ENCODE measurements around the genes KIFC1 and ZBTB9.

GRCh38 chr6:33207513-33208311 is 588 bp upstream of the RING1 start:
- PRO-cap, 2 experiments, result peak in 2 of 2 experiments; most common plus-strand start chr6:33207883 (in 2); most common minus-strand start chr6:33207655 (in 1)

DNA sequence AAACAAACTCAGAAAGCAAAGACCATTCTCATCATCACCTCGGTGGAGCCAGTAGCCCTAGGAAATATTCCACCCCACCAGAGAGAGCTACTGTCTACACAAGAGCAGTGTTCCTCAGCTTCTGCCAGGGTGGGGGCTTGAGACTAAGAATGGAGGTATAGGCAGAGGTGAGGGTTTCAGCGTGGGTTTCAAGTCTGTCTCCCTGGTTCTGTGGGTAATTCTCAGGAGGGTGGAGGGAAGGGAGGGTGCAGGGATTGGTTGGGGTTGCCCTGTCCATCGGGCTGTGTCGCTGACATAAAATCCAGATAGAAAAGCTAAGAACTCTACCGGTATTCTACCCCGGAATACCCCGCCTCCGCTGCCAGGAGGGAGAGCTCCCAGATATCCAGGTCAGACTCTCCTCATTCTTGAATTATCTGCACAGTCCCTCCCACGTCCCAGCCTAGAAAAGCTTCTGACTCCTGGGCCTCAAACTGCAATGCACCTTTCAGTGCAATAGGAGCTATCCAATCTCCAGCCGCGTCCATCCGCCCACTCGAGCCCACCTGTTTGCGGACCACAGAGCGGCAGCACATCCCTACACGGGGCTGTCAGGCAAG is 1.7 kb downstream of the TAPBP start:
- PRO-cap, 2 experiments, result peak in 1 of 2 experiments; most common minus-strand start position 540 of the sequence (in 1)

GRCh38 chr6:33391753-33392724 is at the start of gene KIFC1:
TSS of gene KIFC1 (plus strand) at chr6:33391823.
- PRO-cap, 2 experiments, result peak in 2 of 2 experiments; most common plus-strand start chr6:33391830 (in 2)

DNA sequence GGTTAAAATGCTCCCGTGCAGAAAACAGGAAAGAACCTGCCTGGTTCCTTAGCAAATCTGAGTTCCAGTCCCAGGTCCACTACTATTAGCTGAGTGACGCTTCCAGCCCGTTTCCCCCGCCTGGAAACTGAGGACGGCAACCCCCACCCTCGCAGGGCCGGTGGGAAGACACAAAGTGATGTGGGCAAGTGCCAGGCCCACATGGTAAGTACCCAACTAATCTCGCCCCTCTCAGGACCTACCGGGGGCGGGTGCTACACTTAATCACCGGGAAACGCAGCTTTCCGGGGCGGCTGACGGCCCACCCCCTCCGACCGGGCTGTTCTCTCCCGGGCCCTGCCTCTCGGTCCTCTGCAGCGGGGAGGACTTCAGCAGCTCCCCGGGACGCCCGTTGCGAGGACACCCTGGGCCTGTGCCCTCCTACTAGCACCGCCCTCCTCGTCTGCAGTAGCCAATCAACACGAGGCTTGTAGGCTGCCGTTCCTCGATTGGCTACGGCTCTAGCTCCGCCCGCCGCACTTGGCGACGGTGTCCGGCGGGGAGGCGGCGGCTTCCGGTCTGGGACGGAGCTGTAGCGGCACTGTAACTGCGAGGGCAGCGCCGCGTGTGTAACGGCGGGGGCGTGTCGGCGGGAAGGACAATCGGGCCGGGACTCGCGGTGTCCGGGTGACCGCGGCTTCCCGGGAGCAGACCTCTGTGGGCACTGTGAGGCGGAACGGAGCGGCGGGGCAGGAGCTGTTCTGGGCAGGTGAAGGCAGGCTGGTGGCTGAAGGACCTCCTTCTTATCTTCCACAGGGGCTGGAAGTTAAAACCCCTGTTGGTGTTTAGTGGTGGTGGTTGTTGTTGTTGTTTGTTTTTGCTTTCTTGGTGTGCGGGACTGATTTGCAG is at the start of gene ZBTB9:
TSS of gene ZBTB9 (plus strand) at position 549 of the 888 bp plus-strand sequence.
- PRO-cap, 2 experiments, result no peak in any of the 2 experiments

DNA sequence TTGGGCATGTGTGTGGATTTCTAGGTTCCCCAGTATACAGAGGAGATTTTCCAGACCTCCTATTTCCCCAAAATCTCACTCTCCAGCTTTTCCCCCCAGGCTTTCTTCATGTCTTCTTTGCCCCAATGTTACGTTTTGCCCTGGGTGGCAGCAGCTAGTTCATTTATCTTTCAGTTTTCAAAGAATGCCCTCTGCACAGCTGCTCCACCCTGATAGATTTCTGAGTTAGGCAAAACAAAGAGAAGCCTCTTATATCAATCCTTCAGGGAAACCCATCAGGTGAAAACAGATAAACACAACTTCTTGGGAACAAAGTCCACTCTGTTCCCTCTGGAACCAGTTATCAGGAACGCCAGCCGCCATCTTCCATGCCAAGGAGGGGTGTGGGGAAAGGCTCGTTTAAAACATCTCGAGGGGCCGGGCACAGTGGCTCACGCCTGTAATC is 33.9 kb downstream of the ZBTB9 start:
- PRO-cap, 2 experiments, result no peak in any of the 2 experiments

DNA sequence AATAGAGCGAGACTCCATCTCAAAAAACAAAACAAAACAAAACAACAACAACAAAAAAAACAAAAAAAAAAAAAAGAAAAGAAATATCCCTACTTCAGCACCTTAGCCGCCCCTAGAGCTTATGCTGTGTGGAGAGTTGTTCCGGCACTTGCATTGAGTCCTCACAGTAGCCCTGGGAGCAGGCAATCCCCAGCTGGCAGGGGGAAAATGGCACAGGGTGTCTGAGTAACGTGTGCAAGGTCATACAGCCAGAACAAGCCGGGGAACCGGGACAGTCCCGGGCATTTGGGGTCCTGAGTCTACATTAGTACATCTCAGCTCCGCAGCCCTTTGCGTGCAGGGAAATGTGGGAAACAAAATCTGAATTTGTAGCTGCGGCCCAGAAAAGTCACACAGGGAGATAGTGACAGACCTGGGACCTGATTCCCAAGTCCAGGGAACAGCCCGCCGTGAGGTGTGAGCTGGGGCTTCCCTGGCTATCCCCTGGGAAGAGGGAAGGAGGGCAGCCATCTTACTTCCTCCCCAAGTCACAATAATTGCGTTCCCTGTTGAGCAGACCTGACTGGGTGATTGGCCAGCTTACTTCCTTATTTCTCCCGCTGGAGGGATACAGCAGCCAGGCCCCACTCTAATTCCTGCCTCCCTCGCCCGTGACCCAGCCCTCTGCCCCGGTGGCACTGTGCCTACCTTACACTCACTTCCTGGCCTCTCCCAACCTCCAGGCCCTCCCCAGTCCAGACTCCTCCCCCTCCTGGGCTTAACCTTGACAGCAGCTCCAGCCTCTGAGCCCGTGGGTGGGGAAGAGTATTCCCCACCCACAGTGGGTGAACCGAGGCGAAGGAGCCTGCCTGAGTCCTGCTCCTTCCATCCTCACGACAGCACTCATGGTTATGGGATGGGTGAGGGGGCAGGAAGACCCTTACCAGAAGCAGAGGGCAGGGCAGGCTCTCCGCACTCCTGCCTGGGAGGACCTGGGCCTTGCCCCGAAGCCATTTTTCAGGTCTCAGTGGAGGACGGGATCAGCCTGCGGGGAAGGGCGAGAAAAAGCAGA is 3.1 kb downstream of the BAK1 start:
- PRO-cap, 2 experiments, result no peak in any of the 2 experiments

DNA sequence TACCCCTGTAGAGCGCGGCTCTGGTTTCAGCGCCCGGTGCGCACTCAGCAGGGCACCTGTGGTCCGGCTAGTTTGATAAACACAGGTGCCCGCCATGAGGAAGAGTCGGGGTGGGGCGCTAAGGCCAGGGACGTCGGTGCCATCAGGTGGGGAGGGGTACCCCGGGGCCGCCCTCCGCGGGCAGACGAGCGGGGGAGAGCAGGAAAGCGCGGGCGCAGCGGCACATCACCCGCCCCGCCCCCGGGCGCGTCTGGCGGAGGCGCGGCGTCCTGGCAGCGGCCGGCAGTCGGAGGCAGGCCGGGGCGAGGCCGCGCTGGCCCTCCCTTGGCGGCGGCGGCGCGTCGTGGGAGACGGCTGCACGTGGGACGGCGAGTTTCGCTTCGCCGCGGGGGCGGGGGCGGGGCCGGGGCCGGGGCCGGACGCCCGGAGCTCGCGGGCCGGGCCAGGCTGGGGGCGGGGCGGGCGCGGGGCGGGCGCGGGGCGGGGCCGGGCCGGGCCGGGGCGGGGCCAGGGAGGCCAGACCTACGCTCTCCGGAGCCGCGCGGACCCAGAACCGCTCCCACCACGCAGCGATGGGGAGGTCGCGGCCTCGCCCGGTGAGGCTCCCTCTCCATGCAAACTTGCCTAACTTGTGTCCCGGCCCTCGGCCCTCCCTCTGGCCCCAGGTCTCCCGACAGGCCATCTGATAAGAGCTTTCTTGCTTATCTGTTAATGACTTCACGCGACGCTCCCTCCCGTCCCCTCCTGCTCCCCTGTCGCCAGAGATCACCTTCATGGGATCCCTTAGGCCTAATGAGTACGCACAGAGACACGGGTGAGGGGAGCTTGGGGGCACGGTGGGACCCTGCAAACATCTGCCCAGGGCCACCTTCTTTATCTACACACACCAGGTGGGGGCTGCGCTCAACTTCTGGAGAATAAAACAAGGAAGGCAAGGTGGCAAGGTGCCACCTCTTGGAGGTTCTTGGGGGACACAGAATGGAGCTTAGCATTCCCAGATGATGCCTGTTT is 12.5 kb downstream of the ITPR3 start:
- PRO-cap, 2 experiments, result no peak in any of the 2 experiments

- PRO-cap, 2 experiments, result no peak in any of the 2 experiments
Observed at GRCh38 chr6:33656779-33657247, 35.7 kb downstream of the ITPR3 start.

GRCh38 chr6:33675487-33676115 is 35.9 kb downstream of the UQCC2 start:
- PRO-cap, 2 experiments, result no peak in any of the 2 experiments

- PRO-cap, 2 experiments, result no peak in any of the 2 experiments
Observed at GRCh38 chr6:33693158-33694035, 18.1 kb downstream of the UQCC2 start.

DNA sequence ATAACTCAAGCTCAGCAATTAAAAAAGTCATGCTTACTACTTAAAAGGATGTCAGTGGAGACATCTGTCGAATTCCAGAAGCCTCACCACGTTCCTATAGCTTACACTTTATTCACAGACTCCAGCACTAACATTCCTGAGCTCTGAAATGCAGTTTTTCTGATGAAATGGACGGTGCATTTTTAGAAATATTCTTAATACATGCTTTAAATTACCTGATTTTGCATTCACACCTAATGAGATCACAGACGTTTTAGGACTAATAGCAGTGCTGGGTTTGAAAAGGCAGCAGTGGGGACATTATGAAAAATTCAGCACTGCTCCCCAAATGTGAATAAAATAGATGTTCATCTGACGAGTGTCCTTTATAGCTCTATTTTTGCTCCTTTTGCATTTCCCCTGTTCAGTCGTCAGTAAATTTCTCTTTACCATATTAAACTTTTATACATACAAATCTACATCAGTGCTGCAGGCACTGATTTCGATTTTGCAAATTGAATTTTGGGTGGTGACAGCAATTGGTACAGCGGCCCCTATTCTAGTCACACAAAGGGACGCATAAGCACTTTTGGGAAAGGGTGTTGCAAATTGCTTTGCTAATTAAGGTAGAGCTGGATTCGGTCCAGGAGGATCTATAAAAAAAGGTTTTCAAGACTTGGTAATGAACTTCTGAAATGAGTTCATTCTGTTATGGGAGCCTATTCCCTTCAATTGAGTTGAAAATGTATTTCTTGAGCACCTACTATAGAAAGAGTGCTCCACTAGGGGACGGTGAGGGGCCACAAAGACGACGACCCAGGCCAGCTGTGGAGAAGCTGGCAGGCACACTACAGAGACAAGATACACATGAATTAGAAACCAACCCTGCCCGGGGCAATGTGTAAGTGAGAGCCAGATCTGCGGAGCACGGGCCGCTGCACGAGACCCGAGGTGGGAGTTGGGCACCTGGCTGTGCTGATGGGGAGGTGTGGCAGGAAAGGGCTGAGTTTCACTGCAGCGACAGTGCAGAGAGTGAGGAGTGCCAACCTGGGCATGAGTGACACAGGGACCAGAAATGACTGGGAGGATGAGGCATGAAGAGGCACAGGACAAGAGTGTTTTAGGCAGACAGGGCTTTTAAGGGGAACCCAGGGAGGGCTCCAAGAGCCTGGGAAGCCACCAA is 5.5 kb downstream of the UQCC2 start:
- PRO-cap, 2 experiments, result no peak in any of the 2 experiments

GRCh38 chr6:33777225-33777675 is 11.7 kb downstream of the LEMD2 start:
- PRO-cap, 2 experiments, result peak in 2 of 2 experiments; most common minus-strand start chr6:33777453 (in 1)

DNA sequence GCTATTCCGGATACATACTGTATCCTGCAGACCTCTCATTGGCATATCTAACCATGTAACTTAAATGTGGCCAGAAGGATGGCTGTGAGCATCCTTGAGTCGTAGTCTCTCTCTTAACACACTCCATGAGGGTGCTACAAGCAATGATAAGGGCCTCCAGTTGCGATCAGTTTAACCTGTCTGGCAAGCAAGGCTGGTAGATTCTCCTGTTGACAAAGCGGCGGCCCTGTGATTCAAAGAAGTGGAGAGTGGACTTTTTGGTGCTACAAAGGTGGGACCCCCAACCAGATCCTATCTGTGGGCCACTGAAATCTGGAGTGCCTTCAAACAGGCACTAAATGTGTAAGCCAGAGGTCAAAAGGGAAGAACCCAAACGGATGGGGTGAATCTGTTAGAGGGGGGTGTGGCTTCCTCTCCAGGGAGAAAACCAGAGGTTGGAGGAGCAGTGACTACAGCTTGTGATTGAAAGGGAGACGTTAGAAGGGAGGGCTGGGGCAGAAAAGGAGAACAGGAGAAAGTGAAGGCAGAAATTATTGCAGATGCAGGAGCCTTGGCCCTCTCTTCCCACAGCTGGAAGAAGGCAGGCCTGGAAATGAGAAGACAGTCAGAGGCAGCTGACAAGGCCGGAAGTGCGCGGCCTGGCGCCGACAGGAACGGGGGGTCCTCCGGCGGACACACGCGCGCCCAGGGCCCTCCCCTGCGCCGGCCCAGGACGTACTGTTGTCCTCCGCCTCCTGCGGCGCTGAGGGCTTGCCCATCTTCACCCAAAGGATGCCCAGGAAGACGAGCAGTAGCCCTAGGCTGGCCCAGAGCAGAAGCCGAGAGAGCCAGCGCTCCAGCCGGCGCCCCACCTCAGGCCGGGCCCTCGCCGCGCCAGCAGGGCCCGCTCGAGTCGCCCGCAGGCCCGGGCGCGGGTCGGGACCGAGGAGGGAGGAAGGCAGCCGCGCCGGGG is 991 bp downstream of the LEMD2 start:
- PRO-cap, 2 experiments, result peak in 2 of 2 experiments; most common plus-strand start position 650 of the sequence (in 2); most common minus-strand start position 568 of the sequence (in 1)

DNA sequence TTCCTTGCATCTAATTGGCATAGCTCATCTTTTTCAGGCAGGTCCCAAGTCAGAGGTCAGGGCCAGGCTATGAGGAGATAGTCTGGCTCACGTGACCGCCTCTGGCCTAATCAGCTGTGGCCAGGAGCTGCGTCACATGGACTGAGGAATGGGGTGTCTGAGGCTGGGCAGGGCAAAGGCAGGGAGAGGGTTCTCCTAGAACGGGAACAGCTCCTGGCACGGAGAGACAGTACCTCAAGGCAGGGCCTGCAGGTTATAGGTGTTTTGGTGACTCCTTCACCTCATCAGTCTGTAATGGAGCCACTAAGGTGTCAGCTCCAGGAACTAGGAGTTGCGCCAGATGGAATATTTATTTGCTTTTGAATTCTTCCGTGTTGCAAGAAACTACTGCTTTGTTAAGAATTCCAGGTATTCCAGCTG is 36.7 kb upstream of the MLN start:
- PRO-cap, 2 experiments, result no peak in any of the 2 experiments

DNA sequence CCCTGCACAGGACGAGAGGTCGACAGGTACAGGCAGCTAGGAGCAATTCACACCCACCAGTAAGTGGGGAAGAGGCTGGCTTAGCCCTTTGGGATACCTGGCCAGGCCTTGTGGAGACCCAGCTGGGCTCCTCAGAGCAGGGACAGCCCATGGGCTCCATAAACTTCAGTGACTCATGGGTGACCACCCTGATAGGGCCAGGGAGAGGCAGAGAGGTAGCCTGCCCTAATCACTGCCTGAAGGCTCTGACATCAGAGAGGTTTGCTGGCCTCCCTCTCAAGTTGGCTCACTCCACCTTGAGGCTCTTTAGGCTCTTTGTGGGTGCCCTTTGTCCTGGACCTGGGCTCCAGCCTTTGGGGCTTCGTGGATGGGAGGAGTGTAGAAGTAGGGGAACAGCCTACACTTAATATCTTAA is 81.8 kb upstream of the MLN start:
- PRO-cap, 2 experiments, result no peak in any of the 2 experiments

DNA sequence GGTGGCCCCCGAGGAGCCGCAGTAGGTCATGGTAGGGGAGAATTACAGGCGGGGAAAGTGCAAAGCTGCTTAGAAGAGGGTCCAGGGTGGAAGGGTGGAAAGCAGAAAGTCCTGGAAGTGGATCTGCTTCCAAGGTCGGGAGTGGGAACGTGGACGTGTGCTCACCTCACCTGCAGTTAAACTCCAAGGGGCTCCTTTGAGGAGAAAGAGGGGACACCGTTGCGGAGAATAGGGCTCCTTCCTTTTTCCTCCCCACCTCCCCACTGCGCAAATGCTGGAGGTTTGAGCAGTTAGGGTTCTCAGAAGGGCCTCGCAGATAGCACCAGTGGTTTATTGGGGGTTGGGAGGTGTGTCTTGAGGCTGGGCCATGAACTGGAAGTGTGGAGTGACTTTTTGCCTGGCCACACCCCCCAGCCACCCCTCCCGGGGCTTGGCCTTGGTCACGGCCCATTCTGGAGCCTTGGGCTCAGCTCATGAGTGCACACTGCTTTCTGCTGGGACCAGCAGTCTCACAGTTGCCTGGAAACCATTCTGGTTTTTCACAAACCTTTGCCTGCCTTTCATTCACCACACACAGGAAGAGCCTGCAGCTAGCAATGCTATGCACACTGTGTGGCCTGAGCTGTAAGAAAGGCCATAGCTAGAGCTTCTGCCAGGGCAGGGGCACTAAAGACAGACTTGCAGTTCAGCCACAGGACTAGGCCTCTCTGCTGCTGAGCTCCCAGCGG is 100.5 kb upstream of the MLN start:
- PRO-cap, 2 experiments, result no peak in any of the 2 experiments

- PRO-cap, 2 experiments, result no peak in any of the 2 experiments
Observed at GRCh38 chr6:33905047-33905600, 101.3 kb upstream of the MLN start.

- PRO-cap, 2 experiments, result no peak in any of the 2 experiments
Observed at GRCh38 chr6:33995579-33996052, 150.3 kb downstream of the GRM4 start.

- PRO-cap, 2 experiments, result no peak in any of the 2 experiments
Observed at GRCh38 chr6:34146270-34146827, 462 bp upstream of the GRM4 start.

- PRO-cap, 2 experiments, result peak in 2 of 2 experiments; most common minus-strand start chr6:34202437 (in 2)
Observed at GRCh38 chr6:34202323-34202731, 34.3 kb upstream of the HMGA1 start.